HT-29 (cell line): ENCODE results near the gene R3HDM1.

- RAMPAGE, long total RNA: no peak
Measured at GRCh38 chr2:134181134-134181621, 72.7 kb upstream of the MGAT5 start.

GRCh38 chr2:134251955-134252845 lies 1.7 kb upstream of the MGAT5 start:
- RAMPAGE, long total RNA: no peak

GRCh38 chr2:134261380-134262408 lies 7.8 kb downstream of the MGAT5 start:
- RAMPAGE, long total RNA: no peak

DNA sequence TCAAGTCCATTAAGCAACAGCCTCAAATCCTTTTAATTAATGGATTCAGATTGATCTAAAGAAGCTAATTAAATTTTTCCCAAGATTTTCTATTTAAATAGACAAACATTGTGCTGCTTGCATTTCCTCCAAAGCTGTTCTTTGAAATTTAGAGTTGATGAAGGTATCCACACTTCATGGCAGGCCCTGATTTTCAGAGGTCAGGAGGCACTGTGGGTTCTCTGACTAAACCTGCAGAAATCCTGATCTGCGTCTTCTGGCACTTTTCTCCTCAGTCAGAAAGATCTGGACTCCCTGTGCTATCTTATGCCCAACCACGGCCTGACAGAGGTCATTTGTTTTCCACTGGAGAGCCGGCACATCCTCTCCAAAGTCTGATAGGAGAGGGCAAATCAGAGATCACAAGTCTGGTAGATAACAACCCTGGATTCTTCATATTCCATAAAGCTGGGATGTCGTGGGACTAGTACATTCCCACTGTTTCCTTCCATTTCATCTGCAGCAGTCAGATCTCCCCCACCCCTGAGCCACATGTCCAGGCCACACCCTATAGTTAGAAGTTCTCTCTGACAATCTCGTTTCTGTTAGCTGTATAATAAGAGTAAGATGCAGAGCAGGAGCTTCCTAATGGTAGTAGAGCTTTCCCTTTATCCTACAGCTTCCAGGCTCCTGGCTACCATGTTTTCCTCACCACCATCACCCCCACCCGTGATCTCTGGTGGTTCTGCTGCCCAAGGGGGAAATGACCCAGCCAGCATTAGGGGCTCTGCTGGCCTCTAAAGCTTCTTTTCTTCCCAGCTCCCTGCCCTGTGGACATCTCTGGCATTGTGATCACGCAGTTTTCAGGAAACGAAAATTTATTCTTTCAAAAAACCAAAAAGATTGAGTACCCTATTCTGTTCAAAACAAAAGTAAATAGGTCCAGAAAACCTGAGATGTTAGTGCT lies 157.0 kb downstream of the MGAT5 start:
- RAMPAGE, long total RNA: no peak

DNA sequence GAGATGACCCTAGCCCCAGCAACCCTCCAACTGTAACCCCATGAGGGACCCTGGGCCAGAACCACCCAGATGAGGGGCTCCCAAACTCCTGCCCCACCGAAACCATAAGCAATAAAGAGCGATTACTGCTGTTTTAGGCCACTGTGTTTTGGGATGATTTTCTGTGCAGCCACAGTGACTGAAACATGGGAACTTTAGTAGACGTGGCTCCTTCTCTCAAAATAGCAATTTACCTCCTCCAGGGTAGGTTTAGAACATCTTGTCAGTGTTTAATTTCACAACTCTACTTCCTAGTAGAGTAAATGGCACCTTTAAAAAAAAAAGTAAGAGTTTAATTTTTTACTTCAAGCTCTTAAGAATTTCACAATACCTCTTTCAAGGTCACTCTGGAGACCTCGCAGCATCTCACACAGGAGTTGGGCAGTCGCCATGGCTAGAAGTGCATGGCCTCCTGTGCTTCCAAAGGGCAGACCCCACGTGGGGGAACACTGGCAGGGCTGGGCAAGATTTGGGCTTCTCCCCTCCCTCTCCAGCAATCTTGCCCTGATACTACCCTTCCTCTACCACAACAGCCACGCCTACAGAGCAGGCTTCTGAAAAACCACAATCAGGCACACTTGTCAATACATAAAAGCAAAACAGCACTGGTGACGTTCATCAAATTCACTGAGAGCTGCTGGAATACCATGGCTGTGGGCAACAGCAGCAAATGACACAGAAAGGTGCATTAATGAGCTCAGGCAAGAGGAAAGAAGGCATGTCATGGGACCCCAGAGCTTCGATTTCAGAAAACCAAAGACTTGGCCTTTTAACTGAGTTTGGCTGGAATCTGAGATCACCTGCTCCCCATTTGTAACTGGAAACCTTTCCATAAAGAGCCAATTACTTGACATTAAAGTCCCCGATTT lies 48.6 kb downstream of the TMEM163 start:
- RAMPAGE, long total RNA: no peak

DNA sequence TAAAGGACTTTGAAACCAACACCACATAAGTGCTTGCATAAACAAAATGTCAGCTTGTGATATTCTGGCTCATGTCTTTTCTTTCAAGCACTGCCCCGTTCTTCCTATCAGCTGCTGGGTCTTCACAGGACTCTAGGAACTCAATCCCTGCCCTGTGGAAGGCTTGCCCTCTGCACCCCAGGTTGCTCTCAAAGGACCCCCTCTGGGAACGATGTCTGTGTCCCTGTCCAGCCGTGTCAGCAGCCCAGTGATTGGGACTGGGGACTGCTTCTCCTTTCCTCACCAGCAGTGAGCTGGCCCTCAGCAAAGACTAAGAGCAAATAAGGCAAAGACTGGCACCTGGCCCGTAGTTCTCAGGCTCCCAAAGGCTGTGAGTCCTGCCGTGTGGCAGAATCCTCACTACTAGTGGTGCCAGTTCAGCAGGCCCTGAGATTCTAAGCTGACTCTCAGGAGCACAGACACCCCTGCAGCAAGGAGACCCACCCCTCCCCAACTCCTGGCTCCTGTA lies 47.9 kb downstream of the TMEM163 start:
- RAMPAGE, long total RNA: no peak

GRCh38 chr2:134681030-134681951 lies 37.5 kb downstream of the TMEM163 start:
- RAMPAGE, long total RNA: no peak

DNA sequence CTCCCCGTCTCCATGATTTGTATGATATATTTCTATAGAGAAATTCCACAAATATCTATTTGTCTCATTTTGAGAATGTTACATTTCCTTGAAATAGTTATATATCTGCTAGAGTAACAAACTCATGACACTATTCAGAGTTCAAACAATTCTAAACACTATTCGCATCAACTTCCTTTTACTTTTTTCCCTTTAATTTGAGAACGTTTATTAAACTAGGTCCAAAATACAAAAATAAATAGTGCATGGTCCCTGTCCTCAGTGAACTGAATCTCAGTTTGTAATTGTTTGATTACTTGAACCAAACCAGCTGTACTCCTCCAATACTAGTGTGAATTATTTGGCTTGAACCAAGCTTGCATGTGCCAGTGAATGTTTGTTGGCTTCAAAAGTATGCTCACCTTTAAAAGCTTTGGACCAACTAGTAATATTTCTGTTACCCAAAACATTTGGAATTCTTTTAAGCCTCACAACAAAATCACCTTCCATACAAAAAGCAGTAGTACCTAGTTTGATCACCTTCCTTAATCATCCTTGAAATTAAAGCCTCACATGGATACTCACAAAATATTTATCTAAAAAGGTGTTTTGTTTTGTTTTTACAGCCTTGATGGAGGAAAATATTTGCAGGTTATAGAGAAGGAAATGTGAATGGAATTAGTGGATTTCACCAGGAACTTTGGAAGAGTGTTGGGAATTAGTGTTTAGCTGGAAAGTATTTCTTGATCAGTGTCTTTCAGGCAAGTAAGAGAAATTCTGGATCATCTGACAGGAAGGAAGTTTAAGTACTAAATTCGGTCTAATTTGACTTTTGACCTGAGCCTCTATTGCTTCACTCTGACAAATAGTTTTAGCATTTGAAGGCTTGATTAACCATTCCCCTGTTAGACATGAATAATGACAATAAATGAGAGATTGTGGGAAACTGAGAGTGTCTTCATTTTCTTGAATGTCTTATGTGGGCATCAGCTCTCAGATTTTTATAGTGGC lies 15.7 kb downstream of the CCNT2 start:
- RAMPAGE, long total RNA: no peak

DNA sequence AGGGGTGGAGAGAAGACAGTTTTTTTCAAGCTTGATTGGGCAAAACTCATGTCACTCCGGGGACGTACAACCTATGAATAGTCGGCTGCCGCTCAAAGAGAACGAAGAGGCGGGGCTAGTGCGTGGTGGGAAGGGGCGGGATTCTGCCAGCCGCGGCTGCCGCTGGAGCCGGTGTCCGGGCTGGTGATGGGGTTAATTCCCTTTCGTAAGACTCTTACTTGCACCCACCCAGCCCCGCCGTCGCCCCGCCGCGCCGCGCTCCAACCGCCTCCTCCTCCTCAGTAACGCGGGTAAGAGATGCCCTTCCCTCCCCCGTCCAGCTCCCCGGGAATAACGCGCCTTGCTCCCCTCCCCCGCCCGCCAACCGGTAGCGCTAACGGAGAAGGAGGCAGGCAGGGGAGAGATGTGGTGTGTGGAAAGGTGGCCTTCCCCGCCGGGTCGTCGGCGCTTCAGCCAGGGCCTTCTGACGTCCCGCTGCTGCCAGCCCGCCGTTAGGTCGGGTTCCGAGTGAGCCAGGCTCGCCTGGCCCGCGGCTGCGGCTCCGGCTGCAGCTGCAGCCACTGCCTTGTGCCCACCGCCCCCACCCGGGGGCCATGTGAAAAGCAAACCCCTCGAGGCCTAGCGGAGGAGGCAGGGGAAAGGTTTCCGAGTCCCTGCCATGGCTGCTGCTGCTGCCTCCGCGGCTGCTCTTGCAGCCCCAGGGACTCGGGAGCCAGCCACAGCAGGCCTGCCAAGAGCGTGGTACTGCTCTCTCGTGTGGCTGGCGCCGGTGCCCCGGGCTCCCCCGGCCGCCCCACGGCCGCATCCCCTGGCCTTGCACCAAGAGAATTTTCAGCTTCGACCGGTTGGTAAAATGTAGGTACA lies at the start of gene R3HDM1:
Gene R3HDM1 (plus strand): TSS at position 141 of the 864 bp plus-strand sequence.
- RAMPAGE, long total RNA: start-site peak on the plus strand centred at position 140 of the sequence, 31 bp wide, 12 and 38 reads in 2 replicates

DNA sequence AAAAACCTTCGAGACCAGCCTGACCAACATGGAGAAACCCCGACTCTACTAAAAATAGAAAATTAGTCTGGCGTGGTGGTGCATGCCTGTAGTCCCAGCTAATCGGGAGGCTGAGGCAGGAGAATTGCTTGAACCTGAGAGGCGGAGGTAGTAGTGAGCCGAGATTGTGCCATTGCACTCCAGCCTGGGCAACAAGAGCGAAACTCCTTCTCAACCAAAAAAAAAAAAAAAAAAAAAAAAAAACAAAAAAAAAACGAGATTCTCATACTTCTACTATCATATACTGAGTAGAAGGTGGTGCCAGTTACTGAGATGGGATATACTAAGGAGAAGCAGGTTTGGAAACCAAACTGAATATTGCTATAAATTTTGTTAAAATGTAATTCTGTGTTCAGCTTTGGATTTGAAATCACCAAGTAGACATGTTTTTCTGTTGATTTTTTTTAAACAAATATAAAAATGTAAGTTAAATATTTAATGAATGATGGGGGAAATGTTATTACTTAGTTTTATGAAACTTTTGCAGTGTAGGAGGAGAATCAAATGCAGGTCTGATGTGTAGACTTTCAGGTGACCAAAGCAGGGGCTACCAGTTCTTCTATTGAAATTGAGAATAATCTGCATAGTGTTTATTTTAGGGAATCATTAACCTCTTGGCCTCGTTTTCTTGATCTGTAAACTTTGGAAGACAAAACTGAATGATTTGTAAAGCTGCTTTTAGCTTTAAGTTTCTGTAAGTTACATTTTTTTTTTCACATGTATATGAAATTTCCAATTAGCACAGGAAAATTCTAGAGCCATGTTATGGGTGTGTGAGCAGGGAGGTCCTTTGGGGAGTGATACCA lies 99.0 kb downstream of the R3HDM1 start:
- RAMPAGE, long total RNA: no peak

DNA sequence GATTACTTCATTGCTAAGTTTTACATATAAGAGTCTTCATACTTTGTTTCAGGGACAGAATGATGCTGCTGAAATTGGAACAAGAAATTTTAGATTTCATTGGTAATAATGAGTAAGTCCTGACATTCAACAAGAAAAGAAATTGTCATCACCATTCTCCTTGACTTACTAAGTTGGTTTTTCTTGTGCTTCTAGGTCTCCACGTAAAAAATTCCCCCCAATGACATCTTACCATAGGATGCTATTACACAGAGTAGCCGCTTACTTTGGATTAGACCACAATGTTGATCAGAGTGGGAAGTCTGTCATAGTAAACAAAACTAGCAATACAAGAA lies 100.3 kb downstream of the R3HDM1 start:
- RAMPAGE, long total RNA: no peak

GRCh38 chr2:135761626-135761947 lies 19.9 kb downstream of the UBXN4 start:
- RAMPAGE, long total RNA: no peak

GRCh38 chr2:135863315-135863621 lies 13.0 kb downstream of the MCM6 start:
- RAMPAGE, long total RNA: no peak

DNA sequence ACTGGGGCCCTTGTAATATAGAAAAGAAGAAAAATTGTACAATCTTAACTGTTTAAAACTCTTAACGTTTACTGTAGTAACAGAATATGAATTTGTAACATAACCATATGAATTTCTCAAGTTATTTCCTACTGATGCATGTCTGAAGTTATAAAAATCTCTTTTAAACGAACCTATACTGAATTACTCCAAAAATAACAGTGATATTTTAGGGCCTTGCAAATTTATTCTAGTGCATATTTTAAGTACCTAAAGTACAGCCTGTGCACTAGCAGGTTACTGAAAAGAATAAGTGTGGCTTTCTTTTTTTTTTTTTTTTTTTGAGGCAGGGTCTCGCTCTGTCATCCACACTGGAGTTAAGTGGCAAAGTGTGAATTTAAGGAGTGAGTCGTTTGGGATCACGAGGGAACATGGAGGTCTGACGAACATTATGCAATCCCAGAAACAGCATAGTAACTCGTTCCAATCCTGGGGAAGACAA lies 30.7 kb upstream of the MCM6 start:
- RAMPAGE, long total RNA: no peak

DNA sequence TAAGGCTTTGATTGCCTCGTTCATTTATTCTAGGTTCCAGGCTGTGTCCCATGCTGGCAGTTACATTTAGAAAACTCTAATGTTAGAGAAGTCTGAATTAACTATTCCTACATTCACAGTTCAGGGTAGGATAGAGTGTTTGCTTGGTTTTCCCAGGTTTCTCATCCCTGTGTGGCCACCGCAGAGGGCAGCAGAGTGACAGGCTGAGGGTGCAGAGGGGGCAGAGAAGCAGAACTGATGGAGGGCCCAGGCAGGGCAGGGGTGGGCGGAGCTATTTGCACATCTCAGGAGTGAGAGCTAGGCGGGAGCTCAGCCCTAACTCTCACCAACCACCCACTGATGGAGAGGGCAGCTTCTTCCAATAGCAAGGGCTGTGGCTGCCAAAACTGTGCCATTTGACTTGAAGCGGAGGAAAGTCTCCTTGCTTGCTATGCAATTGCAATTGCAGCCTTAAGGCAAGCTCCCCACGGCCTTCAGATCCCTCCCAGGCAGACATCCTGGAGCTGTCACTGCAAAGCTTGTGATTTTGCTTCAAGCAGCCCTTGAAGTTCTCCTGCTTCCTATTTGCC lies 11.9 kb upstream of the DARS1 start:
- RAMPAGE, long total RNA: no peak

- RAMPAGE, long total RNA: no peak
Measured at GRCh38 chr2:136112151-136112670, 5.7 kb downstream of the CXCR4 start.

DNA sequence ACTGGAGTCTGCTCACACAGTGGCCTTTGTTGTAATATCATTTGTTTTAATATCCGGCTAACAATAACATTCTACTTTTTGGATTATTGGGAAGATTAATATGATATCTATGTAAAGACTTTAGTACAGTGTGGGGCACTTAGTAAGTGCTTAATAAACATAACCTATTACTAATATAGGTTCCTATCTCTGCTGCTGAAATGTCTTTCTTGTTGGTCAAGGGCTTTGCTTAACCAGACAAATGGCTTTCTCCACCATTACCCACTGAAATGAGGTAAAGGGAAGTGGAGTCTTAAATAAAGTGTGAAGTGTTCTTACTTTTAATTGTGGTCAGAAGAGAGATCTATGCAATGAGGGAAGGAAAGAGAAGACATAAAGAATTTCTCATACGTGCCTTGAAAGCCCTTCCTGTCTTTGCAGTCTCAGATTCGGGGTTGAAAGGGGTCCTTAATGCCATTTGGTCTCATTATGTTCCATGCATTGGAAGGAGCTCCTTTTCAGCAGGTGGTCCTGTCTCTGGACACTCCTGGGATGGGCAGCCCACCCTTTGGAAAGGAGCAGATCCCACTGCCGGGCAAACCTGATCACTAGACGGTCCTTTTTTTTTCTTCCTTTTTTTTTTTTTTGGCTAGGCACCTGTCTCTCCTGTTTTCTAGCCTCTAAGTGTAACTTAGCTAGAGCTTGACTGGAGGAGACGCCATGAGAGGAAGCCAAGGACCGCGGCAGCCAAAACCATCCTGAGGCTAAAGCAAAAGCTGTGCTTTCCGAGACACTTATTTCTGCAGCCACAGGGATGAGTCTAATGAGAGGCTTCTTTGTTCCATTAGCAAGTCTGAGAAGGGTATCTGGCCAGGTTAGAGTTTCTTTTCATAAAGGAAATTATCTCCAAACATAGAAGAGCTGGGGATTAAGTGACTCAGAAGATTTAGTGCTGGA lies 7.0 kb upstream of the CXCR4 start:
- RAMPAGE, long total RNA: no peak

- RAMPAGE, long total RNA: no peak
Measured at GRCh38 chr2:136127202-136128035, 9.5 kb upstream of the CXCR4 start.

- RAMPAGE, long total RNA: no peak
Measured at GRCh38 chr2:136132014-136132707, 14.2 kb upstream of the CXCR4 start.

DNA sequence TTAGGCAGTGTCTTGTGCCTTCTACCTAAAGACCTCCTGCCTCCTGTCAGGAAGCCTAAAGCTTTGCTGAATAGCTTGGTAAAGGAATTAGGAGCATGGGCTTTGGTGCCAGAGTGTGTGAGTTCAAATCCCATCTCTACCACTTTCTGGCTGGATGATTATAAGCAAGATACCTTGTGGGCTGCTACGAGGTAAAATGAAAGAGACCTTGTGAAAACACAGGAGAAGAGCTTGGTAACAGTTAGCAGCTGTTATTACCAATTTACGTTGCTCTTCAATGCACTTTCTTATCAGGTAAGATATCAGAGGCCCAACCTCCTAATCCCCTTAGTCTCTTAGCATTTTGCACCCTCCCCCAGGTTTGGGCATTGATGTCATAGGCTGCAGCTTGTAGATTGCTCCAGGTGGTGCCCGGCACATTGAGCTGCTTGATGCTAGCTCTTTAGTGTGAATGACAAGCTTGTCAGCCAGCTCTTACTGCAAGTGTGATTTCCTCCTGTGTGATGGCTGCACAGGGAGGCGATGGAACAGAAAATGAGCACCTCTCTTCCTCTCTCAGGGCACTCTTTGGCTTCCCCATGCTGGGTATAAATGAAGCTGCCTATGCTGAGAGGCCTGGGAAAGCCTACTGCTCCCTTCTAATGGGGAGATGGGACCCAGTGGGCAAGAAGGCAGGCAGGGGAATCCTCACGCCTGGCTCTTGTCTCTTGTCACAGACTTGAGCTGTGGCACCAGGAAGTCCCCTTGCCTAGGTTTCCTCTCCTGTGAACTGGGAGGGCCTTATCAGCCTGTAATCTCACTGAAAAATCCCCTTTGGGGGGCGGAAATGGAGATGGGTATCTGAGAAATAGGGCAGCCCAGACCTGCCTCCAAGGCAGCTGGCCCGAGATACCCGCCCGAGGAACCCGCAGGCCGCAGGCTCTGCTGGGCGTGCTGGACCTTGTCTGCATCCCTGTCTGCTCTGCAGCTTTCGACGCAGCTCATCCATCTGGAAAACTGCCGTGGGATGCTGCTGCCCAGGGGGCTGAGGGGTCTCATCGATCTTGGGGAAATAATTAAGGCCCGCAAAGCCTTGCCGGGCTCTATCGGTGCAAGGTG lies 163.4 kb upstream of the CXCR4 start:
- RAMPAGE, long total RNA: no peak